Measurements from ENCODE around the gene APOL4.

DNA sequence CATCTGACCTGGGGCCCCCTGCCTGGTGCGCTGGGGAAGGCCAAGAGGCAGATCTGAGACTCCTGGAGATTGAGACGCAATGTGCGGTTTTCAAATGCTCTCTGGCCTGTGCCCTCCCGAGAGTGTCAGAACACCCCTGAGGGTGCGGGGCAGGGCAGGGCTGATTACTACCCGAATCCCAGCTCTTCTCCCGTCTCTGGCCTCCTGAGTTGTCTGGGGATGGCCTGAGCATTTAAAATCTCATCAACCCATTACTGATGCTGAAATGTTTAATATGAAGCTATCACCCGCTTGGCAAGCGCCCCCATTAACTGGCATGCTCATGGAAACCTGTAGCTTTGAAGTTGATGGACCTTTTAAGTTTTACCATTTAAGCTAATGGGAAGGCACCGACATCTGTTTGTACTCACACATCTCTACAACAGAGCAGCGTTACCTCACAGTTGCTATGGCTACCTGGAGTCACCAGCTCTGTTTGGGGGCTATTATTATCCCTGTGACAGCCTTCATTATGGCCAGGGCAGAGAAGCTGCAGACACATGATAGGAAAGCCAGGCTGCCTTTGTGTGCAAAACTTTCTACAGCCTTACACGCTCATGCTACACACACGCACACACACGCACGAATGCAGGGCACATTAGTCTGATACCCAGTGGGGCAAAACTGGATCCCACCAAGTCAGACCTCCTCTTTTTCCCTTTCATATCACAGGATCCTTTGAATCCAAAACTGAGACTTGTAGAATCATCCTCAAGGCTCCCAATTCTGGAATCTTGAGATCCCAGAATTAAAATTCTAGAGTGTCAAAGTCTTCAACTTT, 3.7 kb upstream of the MB start:
- PRO-cap, 2 experiments: no peak in any of the 2 experiments

DNA sequence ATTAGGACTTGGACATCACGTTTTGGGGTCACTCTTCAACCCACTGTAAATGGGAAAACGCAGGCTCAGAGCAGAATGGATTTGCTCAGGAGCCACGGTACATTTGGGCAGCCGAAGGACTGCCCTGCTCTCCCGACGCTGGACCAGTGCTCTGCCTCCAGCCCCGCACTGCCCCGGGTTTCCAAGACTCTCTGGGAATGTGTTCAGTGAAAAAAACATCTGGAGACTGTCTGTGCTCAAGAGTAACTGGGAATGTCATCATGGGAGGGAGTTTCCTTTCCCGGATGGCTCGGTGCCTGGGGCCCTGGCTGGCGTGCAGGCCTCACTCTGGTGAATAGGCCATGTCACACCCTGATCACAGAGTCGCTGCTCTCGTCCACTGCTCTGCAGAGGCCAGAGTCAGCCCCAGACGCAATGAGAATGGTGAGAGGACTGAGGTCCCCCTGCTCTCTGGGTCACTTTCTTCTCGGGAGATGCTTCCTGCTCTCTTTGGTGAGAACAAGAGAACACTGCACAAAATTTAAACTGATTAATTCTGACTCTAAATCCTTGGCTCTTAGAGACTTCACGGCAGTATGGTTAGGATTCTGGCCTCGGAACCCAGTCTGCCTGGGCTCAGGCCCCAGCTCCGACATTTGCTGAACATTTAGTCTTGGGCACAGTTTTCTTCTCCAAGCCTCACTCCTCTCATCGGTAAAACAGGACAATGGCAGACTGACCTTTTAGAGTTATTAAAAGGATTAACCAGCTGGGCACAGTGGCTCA, 9.7 kb upstream of the APOL6 start:
- PRO-cap, 2 experiments: no peak in any of the 2 experiments

DNA sequence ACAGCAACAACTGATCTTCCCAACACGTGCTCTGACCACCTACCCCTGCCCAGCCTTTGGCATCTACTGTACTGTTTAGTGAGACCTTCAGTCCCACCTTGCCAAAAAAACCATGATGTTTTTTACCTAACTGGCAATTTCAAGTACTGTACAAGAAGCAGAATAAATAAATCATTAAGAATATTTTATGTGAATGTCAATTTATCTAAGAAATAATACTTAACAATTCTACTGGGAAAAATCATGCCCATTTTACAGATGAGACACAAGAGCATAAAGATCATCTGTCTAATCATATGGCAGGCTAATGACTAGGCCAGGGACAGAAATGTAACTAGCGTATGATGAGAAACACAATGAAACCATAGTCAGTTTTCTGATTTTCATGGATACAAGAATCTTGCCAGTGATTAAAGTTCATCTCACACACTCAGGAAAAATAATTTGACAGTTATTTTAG, 143.4 kb downstream of the RBFOX2 start:
- PRO-cap, 2 experiments: no peak in any of the 2 experiments

DNA sequence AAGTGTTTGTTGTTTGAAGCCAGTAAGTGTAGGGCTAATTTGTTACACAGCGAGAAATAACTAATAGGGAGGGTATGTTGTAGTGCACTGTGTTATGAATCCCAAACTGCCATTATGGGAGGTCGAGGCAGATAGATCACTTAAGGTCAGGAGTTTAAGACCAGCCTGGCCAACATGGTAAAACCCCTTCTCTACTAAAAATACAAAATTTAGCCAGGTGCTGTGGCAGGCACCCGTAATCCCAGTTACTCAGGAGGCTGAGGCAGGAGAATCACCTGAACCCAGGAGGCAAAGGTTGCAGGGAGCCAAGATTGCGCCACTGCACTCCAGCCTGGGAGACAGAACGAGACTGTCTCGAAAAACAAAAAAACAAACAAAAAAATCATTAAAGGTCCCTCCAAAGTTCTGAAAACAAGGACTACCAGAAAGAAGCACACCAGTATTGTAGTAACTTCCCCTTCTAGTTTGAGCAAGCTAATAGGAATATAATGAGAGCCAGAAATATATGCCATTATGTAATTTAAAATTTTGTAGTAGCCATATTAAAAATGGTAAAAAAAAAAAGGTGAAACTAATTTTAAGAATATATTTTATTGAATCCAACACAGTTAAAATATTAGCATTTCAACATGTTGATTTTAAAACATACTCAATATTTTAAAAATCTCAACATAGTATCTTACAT, 34.9 kb downstream of the RBFOX2 start:
- PRO-cap, 2 experiments: no peak in any of the 2 experiments

GRCh38 chr22:36139387-36139684, 21.2 kb downstream of the APOL3 start:
- PRO-cap, 2 experiments: no peak in any of the 2 experiments

DNA sequence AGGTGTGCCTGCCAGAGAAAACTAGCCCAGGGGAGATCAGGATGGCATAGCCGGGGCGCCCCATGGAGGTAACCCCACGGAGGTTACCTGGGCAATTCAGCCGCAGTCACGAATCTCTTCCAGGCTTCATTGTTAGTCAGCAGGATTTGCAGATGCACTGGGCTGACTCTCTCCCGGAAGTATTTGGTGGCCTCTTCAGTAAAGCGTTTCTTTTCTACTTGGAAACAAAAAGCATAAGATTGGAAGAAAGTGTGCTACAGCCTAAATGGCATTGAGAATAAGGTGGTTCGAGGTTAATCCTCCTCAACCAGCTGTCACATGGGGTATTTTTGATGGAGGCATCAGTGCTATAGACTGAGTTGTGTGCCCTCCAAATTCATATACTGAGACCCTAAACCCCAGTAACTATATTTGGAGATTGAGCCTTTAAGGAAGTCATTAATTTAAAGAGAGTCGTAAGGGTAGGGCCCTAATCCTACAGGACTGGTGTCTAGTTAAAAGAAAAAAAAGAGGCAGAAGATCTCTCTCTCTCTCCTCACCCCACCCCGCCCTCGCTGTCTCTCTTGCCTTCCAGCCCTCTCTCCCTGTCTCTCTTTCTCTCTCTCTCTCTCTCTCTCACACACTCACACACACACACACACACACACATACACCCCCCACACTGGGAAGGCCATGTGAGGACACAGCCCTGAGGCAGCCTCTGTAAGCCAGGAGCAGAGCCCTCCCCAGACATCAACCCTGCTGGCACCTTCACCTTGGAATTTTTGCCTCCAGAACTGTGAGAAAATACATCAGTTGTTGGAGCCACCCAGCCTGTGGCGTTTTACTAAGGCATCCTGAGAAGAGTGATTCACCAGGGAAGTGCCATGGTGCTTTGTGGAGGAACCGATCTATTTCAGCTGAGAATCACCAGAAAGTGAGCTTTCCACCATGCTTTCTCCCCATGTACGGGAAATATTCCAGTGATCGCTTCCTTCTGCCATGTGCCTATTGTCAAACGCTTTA, 14.9 kb downstream of the APOL3 start:
- PRO-cap, 2 experiments: peak in 1 of 2 experiments; most common minus-strand start position 553 of the sequence (in 1)

DNA sequence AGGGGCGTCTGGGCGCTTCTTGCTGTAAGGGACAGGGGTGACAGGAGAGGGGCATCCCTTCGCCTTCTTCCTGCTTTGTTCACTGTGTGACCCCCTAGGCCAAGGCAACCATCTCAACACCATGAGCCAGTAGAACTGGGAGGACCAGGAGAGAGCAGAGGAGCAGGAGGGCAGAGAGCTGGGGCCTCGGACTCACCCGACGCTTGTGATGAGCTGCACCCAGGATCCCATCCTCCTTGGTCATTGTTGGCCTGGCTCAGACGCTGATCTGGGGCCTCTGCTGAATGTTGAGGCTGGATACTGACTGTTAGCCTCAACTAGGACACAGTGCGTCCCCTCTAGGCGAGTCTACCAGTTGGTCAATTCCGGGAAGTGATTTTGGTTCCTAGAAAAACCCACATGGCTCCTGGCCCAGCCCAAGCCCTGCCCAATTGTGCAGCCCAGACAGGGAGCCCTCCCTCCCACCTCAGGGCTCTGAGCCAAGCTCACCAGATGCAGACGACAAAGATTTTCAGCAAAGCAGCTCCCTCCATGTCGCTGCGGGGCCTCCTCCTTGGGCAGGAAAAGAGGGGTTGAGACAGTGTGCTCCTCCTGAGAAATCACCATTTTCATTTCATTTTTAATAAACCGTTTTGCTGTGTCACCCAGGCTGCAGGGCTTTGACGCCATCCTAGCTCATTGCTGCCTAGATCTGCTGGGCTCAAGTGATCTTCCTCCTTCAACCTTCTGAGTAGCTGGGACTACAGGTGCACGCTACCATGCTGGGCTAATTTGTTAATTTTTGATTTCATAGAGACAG, at the start of gene APOL4:
APOL4 (minus strand) TSS at position 306 of the 799 bp plus-strand sequence.
- PRO-cap, 2 experiments: no peak in any of the 2 experiments

- PRO-cap, 2 experiments: no peak in any of the 2 experiments
Observed at GRCh38 chr22:36263435-36263652, 10.4 kb downstream of the APOL1 start.

GRCh38 chr22:36265623-36266184, 12.8 kb downstream of the APOL1 start:
- PRO-cap, 2 experiments: no peak in any of the 2 experiments

DNA sequence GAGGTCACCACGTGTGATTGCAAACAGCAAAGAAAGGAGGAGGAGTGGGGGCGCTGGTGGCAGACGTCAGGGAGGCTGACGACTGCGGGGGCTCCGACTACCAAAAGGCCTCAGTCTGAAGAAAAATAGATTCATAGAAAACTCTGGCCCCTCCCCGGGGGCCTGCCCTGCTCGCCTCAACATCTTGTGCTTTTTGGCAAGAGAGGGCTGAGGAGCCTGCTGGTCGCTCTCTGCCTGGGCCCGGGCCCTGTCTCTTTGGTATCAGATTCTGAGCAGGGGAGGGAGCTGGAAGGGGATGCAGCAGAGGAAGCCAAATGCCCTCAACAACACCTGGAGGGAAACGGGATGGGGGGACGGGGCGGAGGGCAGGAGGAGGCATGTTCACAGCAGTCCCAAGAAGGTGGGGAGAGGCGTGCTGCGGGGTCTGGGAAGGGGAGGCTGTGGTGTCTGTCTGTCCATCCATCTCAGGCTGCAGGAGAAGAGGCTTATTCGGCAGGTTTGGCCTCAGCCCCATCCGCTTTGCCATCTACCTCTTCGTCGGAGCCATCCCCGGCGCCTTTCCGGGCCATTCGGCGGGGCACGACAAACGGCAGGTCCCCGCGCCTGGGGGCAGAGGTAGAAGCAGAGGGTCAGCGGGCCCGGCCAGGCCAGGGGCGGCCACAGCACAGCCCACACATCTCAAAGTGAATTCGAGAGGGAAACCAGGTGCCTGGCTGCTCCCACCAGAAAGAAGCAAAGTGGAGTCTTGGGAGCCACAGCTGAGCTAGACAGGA, 29.4 kb downstream of the APOL1 start:
- PRO-cap, 2 experiments: peak in 2 of 2 experiments; most common minus-strand start position 468 of the sequence (in 2)

DNA sequence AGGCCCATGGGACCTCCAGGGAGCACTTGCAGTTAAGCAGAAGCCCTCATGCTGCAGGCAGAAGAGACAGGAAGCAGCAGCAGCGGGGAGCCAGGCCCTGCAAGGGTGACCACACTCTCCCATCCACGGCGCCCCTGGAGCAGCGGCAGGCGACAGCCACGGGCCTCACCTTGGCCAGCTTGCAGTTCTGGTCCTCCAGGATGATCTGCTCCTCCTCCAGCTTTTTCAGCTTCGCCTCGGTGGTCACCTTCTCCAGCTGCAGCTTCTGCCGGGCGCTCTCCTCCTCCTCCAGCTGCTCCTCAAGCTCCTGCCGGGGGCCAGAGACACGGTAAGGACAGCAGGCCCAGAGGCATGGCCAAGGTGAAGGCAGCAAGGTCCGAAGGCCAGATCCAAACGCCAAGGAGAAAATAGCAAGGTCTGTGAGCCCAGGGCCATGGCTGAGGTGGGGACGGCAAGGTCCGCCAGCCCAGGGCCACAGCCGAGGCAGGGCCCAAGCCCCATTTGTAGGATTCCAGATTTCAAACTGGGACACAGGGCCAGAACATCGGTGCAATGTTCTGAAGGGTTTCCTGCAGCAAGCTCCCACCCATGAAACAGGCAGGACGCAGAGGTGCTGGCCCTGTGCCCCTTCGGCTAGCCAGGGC, 47.1 kb downstream of the APOL1 start:
- PRO-cap, 2 experiments: peak in 2 of 2 experiments; most common minus-strand start position 546 of the sequence (in 2)

DNA sequence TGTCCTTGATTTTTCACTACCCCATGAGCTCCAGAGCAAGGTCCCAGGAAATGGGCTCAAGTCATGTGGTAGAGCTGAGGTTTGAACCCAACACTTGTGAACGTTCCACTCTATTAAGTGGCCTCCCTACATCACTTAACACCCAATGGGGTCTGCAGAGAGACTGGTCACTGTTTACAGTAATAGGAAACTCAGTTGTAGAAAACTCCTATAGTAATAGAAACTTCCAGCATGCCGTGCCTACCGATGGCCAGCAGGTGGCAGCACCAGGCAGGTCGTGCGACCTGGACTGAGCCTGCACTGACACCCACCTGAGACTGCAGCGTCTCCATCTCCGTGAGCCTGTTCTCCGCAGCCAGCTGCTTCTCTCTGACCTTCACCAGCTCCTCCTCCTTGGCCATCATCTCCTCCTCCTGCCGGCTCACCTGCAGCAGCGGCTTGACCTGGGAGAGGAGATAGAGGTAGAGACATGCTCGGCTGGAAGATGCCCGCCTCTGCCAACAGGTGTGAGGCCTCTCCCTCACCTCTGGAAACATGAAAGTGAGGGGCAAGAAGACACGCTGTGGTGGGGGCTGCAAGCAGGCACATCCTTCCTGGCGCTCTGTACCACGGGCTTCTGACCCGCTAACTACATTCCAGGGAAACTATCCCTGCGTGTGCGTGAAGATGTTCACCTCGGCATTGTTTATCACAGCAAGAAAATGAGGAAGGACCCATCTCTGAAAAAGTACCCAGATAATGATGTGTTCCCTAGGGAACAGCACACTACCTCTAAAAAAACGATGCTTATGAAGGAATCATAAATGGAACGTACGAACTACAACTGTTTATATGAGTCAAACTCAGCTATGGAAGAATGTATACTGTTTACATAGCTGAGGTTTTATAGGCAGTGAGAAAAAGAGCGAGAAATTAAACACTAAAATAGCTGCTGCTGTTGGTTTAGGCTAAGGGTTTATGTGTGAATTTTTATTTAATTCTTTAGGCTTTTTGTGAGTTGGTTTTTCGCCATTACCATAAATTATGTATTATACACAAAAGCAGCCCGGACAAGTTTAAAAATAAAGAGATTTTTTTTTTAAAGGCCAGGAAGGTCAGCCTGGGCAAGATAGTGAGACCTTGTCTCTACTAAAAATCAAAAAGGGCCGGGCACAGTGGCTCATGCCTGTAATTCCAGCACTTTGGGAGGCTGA, 48.7 kb downstream of the APOL1 start:
- PRO-cap, 2 experiments: peak in 1 of 2 experiments; most common minus-strand start position 601 of the sequence (in 1)

GRCh38 chr22:36305003-36305596, 52.2 kb downstream of the APOL1 start:
- PRO-cap, 2 experiments: peak in 1 of 2 experiments; most common minus-strand start chr22:36305274 (in 1)

DNA sequence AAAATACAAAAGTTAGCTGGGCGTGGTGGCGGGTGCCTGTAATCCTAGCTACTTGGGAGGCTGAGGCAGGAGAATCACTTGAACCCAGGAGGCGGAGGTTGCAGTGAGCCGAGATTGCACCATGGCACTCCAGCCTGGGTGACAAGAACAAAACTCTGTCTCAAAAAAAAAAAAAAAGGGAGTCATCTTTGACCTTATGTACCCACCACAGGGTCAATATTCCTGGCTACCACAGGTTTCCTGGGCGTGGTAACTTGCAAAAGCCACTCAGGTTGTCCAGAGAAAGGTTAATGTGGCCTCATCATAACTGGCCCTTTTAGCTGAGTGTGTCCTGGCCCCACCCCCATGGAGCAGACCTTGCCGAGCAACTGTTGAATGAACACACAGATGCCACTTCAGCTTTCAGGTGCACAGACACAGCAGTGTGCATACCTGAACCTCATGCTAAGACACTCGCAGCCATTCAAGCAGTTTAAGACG, 54.8 kb downstream of the APOL1 start:
- PRO-cap, 2 experiments: no peak in any of the 2 experiments

- PRO-cap, 2 experiments: no peak in any of the 2 experiments
Observed at GRCh38 chr22:36334005-36334320, 53.8 kb downstream of the MYH9 start.

DNA sequence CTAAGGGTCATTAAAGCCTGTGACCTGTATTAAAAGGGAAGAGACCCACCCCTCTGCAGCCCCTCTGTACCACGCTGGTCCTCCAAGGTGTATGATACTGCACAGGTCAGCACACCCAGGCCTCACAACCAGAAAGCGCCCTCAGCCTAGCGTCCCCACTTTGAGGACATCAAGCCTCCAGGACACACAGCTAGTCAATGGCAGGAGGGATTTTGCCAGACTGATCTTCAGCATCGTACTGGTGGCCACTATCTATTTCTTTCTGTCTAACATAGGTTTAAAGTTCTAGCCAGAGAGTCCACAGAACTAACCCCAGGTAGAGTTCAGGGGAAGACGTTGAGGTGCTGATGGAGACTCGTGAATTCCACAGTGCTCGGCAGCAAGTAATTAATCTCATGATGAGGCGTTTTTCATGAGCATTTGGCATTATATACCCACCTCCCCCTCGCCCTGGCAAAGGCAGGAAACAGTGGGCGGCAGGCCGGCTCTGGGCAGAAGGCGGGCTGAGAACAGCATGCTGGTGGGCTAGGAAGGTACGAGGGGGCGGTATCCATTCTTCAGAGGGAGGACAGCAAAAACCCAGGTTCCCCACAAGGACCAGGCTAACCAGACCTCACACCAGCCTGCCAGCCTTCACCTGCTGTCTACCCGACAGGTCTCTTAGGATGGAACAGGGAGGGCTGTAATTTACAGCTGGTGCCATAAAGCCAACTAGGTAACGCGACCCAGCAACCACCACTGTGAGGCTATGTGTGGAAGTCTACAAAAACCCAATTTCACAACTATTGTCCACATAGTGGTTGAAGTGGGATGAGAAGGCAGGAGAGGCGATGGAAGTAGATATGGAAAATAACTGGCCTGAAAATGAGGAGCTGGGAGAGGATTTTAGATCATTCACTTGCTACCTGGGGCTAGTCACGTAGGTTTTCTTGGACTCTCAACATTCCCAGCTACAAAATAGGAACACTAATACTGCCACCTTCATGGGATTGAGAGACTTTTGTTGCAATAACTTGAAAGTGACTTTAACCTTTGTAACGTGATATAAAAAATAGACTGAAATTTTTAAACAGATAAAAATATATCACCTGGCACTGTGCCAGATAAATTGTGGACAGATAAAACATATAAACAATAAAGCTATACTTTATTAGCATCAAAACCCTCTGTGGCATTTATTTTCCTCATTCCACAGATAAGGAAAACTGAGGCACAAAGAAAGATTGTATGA, 18.4 kb downstream of the MYH9 start:
- PRO-cap, 2 experiments: peak in 1 of 2 experiments; most common minus-strand start position 203 of the sequence (in 1)

DNA sequence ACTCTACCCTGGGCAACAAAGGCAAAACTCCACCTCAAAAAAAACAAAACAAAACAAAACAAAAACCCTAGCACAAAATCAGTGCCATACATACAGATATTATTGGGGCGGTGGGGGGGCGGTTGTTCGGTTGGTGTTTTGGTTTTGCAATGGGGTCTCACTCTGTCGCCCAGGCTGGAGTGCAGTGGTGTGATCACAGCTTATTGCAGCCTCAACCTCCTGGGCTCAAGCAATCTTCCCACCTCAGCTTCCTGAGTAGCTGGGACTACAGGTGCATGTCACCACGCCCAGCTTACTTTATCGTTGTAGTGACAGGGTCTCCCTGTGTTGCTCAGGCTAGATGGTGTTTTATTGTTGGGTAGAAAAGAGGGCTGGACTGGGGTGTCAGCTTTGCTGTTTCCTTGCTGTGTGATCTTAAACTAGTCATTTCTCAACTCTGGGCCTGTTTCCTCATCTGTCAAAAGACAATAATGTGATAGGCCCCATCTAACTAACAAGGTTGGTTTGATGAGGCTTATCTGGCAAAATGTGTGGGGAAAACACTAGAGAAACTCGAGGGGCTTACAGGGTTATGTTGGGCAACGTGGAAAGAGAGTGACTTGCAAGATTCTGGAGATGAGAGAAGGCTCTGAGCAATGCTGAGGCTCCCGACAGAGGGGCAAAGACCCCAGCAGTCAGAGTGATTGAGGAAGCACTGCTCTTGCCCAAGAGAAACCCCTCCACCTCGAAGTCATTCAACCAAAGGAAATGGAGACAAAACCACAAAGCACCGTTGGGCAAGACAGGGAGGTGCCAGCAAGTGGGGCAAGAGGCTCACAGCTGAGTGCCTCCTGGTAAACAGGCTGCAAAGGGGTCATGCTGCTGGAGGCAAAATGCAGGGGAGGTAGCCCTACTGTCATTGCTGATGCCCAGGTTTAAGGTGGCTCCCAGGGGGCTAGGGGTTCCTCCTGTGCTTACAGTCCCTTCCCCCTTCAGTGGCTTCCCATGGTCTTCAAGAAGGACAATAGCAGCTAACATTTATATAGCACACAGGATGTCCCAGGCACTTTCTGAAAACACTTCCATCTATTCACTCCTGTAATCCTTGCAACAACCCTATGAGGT, 17.7 kb upstream of the MYH9 start:
- PRO-cap, 2 experiments: no peak in any of the 2 experiments

- PRO-cap, 2 experiments: no peak in any of the 2 experiments
Observed at GRCh38 chr22:36463475-36464518, 17.6 kb downstream of the TXN2 start.

GRCh38 chr22:36900000-36901495, 12.9 kb upstream of the CSF2RB start:
- PRO-cap, 2 experiments: no peak in any of the 2 experiments

DNA sequence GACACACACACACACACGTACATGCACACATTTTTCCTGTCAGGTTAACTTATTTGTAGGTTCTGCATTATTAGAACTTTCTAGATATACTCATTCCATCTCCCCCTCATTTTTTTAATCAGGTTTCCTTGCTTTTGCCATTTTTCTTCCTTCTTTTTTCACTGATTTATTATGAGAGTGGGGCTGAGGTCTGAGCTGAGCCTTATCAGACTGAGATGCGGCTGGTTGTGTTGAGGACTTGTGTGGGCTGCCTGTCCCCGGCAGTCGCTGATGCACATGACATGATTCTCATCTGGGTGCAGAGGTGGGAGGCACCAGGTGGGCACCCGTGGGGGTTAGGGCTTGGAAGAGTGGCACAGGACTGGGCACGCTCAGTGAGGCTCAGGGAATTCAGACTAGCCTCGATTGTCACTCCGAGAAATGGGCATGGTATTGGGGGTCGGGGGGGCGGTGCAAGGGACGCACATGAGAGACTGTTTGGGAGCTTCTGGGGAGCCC, 25.3 kb downstream of the CSF2RB start:
- PRO-cap, 2 experiments: no peak in any of the 2 experiments